H7 (cell line): ENCODE measurements around a stretch of chr10.

- RAMPAGE, long total RNA = no peak
Measured at GRCh38 chr10:29956316-29957005, 102.9 kb downstream of the JCAD start.

GRCh38 chr10:30115915-30116300 is 56.5 kb upstream of the JCAD start:
- RAMPAGE, long total RNA = no peak

GRCh38 chr10:30219872-30220372 is 129.2 kb downstream of the MTPAP start:
- RAMPAGE, long total RNA = no peak

DNA sequence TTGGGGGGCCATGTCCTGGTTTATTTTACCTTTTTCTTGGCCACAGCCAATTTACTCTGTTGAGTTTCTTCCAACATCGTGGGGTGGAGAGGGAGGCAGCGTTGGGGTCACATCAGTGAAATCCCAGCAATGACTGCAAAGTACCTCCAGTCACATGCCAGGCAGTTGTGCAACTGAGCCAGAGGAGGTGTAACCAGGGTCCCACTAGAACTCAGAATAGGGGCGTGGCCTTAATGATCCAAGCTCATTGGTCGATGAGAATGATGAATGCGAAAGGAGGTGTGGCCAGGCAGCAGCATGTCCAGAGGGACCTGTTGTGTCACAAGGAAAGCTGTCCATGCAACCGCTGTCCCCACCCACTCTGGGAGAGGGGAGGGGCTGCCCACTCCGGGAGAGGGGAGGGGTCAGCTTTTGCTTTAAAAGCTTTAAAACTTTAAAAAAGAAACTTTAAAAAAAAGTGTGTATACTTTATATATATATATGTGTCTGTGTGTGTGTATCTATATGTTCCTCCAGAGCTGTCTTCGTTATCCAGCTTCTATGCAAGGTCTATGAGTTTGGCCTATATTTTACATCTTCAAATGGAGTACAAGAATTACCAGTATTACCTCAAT is 25.3 kb upstream of the MTPAP start:
- RAMPAGE, long total RNA = no peak

DNA sequence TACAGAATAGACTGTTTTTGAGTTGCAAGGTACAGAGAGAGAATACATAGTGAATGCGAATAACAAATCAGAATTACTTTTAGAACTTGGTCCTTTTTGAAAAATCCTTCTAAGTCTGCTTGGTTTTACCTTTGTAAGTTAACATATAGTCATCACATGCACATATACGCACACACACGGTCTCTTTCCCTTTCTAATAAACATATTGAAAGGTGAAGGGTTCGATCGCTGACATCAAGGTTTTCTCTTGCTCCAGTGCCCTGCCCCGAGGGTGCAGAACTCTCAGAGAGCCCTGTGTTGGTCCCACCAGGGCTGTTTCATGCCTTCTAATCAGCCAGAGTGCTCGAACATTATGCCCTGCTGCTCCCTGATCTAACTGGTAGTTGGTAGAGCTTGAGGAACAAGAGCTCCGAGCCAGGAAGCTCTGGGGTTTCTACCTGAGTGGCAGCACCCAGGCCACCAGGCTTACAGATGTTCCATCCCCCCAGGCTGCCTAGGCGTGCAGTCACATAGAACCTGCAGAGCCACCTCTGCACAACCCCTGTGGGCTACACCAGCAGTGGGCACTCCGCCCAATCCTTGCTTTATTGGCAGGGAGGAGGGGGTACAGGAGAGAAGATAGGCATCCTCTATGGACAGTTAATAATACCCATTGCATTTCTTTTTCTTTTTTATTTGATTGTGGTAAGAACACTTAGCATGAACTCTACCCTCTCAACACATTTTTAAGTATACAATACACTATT is 21.7 kb downstream of the MAP3K8 start:
- RAMPAGE, long total RNA = no peak

- RAMPAGE, long total RNA = no peak
Measured at GRCh38 chr10:30494247-30494647, 60.3 kb downstream of the MAP3K8 start.

DNA sequence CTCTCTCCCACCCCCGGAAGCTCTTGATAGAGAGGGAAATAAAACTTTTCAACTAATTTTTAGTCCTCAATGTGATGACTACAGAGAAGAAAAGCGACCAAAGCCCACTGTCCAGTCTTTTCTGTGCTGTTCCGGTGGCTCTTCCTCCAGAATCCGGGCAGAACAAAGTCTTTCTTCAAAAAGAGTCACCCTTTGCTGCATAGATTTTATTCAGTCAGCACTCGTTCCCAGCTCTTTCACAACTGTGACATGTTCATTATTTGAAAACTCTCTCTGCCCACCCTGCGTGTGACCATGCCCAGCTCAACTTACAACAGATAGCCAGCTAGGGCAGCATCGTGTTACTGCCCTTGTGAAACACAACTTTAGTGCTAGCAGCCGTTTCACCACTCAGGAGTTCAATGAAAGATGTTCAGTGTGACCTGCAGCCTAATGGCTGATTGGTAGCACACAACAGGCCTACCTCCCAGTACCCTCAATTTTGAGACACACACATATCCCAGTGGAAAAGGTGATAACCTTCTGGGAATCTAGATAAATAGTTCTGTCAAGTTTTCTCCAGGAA is 58.0 kb downstream of the ZNF438 start:
- RAMPAGE, long total RNA = no peak

- RAMPAGE, long total RNA = no peak
Measured at GRCh38 chr10:31007629-31008171, 24.0 kb downstream of the ZNF438 start.

- RAMPAGE, long total RNA = no peak
Measured at GRCh38 chr10:31064439-31064775, 32.7 kb upstream of the ZNF438 start.

DNA sequence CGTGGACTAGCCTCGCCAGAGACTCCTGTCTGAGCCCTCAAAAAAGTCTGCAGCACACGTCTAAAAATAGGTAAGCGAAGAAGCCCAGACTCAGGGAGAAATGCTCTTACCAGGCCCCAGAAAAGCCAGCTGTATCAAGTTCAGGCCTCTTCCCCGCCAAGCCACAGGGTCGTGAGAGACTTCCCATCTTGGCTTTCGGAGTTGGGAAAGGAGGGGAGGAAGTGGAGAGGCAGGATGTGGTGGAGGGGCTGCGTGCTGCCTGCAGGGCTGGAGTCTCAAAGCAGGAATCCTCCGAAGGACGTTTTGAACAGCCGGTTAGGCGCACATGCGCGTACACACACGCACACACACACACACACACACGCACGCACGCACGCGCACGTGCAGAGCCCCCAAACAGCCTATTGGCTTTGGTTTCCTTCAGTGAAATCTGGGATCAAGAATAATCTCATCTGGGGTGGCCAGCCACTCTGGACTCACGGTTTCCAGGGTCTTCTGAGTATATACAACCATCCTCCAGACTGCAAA is 114.8 kb upstream of the ZNF438 start:
- RAMPAGE, long total RNA = no peak

DNA sequence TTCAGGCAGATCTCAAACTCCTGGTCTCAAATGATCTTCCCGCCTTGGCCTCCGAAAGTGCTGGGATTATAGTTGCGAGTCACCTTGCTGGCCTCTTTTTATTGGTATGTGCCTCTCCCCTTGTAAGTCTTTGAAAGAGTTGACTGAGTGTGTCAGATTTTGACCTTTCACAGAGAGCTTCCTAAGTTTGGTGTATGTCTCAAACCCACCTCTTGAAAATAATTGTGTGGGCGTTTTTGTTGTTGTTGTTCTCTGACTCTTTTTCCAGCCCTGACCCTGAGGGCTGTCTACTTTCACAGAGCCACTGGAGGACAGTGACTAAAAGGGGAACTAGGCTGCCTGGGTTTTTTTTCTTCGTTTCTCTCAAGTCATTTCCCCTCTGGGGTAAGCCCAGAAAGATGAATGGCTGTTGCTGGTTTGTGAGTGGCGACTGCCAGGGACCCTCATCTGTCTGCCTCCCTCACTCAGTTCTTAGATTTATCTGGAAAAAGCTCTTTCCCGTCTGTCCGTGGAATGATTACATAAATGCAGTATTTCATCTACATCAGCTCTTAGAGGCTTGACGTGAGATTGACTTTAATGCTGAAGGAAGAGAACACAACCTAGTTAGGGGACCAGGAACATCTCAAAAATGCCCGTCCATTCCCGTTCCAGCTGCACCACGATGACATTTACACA is 262.9 kb downstream of the ZEB1 start:
- RAMPAGE, long total RNA = no peak

DNA sequence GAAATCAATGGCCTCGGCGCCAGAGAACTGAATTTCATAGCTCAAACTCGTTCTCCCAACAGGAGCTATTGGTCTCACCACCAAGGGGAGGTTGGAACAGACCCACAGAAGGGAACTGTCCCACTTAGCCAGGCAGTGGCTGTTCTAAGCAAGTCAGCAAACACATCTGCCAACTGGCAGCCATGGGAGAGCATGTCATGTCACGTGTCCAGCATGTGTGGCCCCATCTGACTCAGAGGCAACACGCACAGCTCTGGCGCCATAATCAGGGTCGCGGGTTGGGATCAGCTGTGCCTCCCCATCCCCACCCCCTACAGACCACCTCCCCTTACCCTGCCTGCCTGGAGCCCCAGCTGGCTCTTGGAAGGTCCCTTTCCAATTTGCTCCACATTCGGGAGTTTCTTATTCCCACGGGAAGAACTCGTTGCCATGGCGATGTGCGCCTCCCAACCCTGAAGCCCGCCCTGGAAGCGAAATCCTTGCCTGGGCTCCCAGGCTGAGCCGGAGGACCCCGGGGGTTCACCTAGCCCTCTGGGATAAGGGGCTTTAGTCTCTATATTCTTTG is 283.5 kb downstream of the ZEB1 start:
- RAMPAGE, long total RNA = no peak

- RAMPAGE, long total RNA = no peak
Measured at GRCh38 chr10:31650005-31650602, 278.5 kb downstream of the ARHGAP12 start.

- RAMPAGE, long total RNA = no peak
Measured at GRCh38 chr10:31707351-31708509, 220.9 kb downstream of the ARHGAP12 start.

DNA sequence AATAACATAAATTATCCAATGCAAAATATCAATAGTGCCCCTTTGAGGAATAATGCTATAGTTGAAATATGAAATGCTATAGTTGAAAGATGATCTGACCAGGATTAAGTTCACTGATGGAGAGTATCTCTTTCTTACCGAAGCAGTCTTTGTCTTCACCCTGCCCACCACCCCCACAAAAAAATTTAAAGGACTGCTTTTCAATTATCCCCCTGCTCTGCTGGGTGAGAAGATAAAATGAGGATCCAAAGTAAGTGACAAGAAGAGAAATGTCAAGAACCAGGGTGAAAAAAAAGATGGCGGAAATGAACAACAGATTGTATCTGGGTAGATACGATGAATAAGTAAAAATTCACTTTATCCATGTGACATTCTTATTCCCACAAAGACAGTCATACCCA is 24.0 kb downstream of the KIF5B start:
- RAMPAGE, long total RNA = no peak

DNA sequence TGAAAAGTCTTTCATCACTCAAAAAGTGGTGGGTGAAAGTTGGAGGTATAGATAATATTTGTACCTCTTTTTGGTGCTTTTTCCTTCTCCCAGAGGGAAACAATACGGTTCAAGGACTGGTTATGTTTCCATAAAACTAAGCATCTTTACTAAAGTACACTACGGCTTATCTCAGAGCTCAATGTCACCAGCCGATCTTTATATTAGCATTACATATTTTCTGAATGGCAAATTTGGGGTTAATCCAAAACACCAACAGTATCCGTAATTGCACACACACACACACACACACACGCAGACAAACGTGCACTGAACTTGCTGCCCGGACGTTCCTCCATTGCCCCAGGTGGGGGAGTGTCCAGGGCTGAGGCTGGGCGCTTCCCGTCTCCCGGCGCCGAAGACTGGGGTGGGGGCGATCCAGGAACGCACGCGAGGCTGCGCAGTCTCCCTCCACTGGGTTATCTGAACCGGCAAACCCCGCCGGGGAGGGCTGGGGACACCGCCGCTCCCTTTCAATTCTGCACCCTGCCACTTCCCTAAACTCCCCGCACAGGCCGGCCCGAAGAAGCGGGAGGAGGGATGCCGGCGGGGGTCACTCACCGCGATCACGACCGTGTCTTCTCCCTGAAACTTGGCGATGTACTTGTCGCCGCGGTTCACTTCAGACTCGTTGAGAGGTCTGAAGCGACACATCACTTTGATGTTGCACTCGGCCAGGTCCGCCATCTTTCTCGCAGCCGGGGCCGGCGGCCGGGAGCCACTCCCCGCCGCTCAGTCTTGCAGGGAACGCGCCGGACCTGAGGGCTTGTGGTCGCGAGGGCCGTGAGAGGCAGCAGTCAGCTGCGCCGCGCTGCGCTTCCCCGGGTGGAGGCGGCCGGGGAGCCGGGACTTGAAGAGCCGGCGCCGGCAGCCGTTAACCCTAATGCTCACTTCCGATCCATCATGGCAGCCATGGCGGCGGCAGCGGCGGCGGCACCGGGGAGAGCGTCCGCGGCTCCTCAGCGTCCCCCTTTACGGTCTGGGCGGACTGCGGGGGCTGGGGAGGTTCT is 653 bp downstream of the KIF5B start:
- RAMPAGE, long total RNA = no peak

DNA sequence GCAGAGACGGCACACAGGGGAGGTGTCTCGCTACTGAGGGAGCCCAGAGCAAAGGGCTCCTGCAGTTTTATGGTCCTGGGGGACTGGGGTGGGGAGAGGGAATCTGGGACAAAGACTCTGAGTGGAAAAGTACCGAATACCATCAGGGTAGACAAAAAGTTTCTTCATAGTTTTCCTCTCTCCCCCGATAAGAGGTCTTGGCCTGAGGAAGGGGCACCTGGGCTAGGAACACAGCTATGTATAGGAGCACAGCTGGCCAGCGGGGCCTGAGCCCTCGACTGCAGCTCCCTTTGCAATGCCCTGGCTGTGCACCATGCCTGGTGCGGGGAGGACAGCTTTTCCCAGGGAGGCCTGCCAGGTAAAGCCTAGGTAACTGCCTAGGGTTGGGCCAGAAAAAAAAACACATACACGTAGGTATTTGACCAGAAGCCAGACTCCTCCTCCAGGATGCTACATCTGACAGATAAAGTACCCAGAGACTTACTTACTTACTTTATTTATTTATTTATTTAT is 88.8 kb upstream of the KIF5B start:
- RAMPAGE, long total RNA = no peak

DNA sequence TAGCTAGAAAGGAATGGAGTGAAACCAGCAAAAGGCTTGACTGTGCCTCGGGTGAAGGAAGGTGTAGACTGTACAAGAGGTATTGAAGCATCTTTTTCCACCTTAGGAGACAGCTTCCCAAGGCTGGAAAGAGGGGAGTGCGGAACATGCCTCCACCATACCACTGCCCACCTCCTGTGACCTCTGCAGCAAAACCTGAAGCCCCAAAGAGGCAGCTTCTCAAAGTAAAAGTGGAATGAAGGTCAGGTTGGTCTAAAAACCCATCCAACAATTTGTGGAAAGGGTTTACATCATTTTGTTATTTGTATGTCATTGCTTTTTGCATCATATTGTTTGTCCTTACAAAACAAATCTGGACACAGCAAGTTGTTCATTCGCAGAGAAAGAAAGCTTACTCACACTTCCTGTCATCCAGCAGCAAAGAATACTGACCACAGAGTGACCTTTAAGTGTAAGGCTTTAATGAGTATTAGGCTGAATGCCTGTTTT is 27.5 kb upstream of the ITGB1 start:
- RAMPAGE, long total RNA = no peak

- RAMPAGE, long total RNA = no peak
Measured at GRCh38 chr10:33114306-33114902, 156.4 kb upstream of the ITGB1 start.

GRCh38 chr10:33133922-33134784 is 176.1 kb upstream of the ITGB1 start:
- RAMPAGE, long total RNA = no peak